A549 (cell line): ENCODE results near the gene CARD6.

GRCh38 chr5:38639360-38639983 is 83.0 kb upstream of the LIFR start:
- PRO-cap, result no peak
CAGE:
- cytosol, long polyA plus RNA, result no peak
- long polyA plus RNA, result no peak
- nucleus, long polyA plus RNA, result no peak

DNA sequence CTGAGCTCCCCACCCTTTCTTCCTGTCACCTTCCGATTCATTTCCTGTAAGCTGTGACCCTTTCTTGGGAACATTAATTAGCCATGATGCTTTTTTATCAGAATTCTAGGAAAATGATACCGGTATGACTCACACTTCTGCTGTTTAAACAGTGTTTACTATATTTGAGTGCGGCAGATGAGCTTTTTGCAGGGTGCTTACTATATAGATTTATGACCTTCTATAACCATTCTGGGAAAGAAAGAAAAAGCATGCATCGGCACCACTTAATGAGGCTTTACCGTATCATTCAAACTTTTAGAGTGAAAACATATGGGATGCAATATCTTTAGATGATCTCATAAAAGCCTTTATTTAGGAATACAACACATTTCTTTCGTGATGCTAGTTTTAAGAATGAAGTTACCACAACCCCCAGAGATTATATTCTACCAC is 38.1 kb upstream of the OSMR start:
- PRO-cap, result no peak
CAGE:
- cytosol, long polyA plus RNA, result no peak
- long polyA plus RNA, result no peak
- nucleus, long polyA plus RNA, result no peak

GRCh38 chr5:38846606-38847211 is 897 bp downstream of the OSMR start:
- PRO-cap, result no peak
CAGE:
- cytosol, long polyA plus RNA, result no peak
- long polyA plus RNA, result no peak
- nucleus, long polyA plus RNA, result no peak

GRCh38 chr5:38847266-38848435 is 1.8 kb downstream of the OSMR start:
- PRO-cap, result no peak
CAGE:
- cytosol, long polyA plus RNA, result no peak
- long polyA plus RNA, result no peak
- nucleus, long polyA plus RNA, result no peak

GRCh38 chr5:39055057-39055611 is 19.1 kb downstream of the RICTOR start:
- PRO-cap, result no peak
CAGE:
- cytosol, long polyA plus RNA, result no peak
- long polyA plus RNA, result no peak
- nucleus, long polyA plus RNA, result no peak

GRCh38 chr5:39211570-39212270 is 7.6 kb downstream of the FYB1 start:
- PRO-cap, result no peak
CAGE:
- cytosol, long polyA plus RNA, result no peak
- long polyA plus RNA, result no peak
- nucleus, long polyA plus RNA, result no peak

DNA sequence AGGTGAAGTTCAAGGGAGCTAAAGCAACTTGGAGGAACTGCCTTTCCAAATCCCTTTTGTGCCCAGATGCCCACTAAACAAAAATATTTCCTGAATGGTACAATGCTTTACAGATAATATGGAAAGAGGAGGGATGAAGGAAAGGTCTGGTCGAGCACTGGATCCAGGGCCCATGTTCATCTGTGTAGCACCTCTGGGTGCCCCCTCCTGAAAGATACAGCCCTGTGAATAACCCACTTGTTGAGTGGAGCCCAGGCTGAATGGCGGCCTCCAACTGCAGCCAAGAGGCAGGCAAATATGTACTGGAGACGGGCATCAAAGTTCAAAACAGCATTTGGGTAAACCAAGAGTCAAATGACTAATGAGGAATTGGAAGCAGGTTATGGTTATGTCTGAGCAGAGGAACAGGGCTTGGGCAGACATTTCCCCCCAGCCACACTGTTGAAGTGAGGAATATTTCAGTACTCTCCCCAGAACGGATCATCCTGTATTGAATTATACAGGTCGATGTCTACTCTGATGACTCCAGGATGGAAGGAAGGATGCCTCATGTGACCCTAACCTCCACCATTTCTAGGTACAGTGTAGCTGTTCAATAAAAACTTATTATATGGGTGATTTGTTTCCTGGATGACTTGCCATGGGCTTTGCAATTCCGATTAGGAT is 1.0 kb downstream of the C9 start:
- PRO-cap, result no peak
CAGE:
- cytosol, long polyA plus RNA, result no peak
- long polyA plus RNA, result no peak
- nucleus, long polyA plus RNA, result no peak

- PRO-cap, result no peak
CAGE:
- cytosol, long polyA plus RNA, result no peak
- long polyA plus RNA, result no peak
- nucleus, long polyA plus RNA, result no peak
Observed at GRCh38 chr5:39473276-39473769, 48.5 kb upstream of the DAB2 start.

- PRO-cap, result no peak
CAGE:
- cytosol, long polyA plus RNA, result no peak
- long polyA plus RNA, result no peak
- nucleus, long polyA plus RNA, result no peak
Observed at GRCh38 chr5:39624400-39624956, 199.7 kb upstream of the DAB2 start.

GRCh38 chr5:40202890-40203411 is 476.8 kb upstream of the PTGER4 start:
- PRO-cap, result no peak
CAGE:
- cytosol, long polyA plus RNA, result no peak
- long polyA plus RNA, result no peak
- nucleus, long polyA plus RNA, result no peak

- PRO-cap, result no peak
CAGE:
- cytosol, long polyA plus RNA, result no peak
- long polyA plus RNA, result no peak
- nucleus, long polyA plus RNA, result no peak
Observed at GRCh38 chr5:40541606-40541929, 138.1 kb upstream of the PTGER4 start.

DNA sequence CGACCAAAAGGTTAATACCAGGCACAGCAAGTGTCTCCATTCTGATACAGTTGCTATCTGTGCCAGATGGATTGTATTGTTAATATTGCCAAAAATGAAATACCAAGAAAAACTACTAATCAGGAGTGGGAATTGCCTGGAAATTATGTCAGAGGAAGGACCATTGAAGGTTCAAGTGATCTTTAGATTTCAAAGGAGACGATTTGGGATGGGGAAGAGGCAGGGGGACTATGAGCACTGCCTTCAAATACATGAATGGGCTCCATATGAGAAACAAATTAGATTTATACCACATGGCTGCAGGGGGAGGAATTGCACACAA is 95.9 kb upstream of the PTGER4 start:
- PRO-cap, result no peak
CAGE:
- cytosol, long polyA plus RNA, result no peak
- long polyA plus RNA, result no peak
- nucleus, long polyA plus RNA, result no peak

- PRO-cap, result no peak
CAGE:
- cytosol, long polyA plus RNA, result no peak
- long polyA plus RNA, result no peak
- nucleus, long polyA plus RNA, result no peak
Observed at GRCh38 chr5:40692006-40692762, 12.5 kb downstream of the PTGER4 start.

GRCh38 chr5:40841001-40841896 is at the start of gene CARD6:
CARD6 (plus strand) TSS chr5:40841367.
- PRO-cap, result no peak
CAGE:
- cytosol, long polyA plus RNA, result no peak
- long polyA plus RNA, result no peak
- nucleus, long polyA plus RNA, result no peak

DNA sequence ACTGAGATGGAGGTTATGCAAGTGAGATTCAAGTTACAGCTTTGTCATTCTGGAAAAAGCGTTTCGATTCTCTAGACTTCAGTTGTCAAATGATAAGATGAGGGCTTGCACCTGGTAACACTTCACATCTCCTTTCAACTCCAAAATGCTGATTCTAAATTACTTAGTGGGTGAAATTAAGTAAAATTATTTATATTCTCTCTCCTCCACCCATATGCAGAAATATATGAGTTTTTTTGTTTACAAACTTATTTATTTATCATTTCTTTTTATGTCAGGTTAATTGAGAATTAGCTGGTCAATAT is 36.3 kb downstream of the C6 start:
- PRO-cap, result no peak
CAGE:
- cytosol, long polyA plus RNA, result no peak
- long polyA plus RNA, result no peak
- nucleus, long polyA plus RNA, result no peak

GRCh38 chr5:41506457-41506725 is 4.0 kb downstream of the PLCXD3 start:
- PRO-cap, result no peak
CAGE:
- cytosol, long polyA plus RNA, result no peak
- long polyA plus RNA, result no peak
- nucleus, long polyA plus RNA, result no peak

GRCh38 chr5:41869081-41869541 is 1.1 kb downstream of the OXCT1 start:
- PRO-cap, result no peak
CAGE:
- cytosol, long polyA plus RNA, result no peak
- long polyA plus RNA, result no peak
- nucleus, long polyA plus RNA, result no peak

- PRO-cap, result no peak
CAGE:
- cytosol, long polyA plus RNA, result no peak
- long polyA plus RNA, result no peak
- nucleus, long polyA plus RNA, result no peak
Observed at GRCh38 chr5:41921844-41922372, 3.2 kb upstream of the FBXO4 start.

DNA sequence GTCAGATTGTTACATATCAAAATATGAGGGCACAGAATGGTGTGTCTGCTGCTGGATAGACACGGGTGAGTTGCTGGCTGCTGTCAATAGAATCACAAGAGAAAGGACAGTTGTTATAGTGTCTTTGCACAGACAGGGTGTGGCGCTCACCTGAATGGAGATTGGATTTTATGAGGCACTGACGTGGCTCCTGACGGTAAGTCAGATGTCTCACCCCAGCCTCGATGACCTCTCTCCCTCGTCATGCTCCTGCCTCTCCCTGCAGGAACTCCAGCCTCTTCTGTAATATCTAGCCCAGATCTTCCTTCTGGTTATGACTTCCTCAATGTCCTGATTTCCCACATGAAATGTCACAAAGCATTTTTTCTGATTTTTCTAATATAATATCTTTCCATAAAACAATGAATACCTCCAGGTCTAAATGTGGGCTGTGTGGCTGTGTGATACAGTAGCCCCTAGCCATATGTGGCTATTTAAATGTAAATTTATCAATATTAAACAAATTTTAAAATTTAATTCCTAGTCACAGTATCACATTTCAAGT is 75.5 kb upstream of the SELENOP start:
- PRO-cap, result no peak
CAGE:
- cytosol, long polyA plus RNA, result no peak
- long polyA plus RNA, result no peak
- nucleus, long polyA plus RNA, result no peak

DNA sequence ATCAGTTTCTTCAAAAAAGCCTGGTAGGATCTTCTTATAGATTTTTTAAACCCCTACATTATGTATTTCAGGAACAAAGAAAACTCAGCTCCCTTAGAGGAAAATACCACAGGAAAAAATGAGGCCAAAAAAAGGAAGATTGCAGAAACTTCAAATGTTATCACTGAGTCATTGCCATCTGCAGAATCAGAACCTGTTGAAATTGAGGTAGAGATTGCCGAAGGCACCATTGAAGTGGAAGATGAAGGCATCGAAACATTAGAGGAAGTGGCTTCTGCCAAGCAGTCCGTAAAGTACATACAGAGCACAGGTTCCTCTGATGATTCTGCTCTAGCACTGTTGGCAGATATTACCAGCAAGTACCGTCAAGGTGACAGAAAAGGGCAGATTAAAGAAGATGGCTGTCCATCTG is 30.8 kb upstream of the NIM1K start:
- PRO-cap, result no peak
CAGE:
- cytosol, long polyA plus RNA, result no peak
- long polyA plus RNA, result no peak
- nucleus, long polyA plus RNA, result no peak